SK-N-DZ (cell line): ENCODE measurements around the genes HSD3B1 and FAM72B.

DNA sequence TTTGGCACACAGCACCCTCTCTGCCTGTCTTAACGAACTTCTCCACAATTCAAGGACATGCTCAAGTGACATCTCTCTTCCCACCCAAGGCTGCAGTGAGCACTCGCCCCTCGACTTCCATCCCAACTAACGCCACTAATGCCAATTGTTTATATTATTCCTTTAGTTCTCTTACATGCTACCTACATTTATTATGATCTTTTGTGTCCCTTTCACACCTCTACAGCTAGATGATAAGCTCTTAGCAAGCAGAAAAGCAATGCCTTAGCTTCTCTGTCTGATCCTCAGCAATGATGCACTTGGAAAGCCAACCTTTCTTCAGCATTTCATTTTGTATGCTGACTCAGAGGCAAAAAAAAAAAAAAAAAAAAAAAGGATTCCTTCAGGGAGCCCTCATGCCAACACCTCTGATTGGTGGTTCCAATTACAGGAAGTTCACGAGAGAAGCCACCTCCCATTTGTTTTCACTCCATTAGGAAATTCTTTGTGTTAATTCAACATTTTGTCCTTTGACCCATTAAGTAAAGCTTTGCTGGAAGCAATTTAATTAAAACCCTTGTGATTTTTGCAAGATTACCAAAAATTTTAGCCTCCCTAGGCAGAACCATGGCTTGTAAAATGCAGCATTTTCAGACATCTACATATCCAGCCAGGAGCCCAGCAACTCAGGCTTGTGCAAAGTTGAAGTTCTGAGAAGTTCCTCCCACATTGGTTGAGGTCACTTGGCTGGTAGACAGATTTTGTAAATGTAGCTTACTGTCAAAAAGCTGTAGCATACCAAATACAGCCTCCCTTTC is 27.0 kb upstream of the VTCN1 start:
RAMPAGE:
- cytosol, long total RNA: no peak
- nucleus, long total RNA: no peak

RAMPAGE:
- cytosol, long total RNA: no peak
- nucleus, long total RNA: no peak
These were observed 3.5 kb upstream of the MAN1A2 start for GRCh38 chr1:117363377-117364429.

RAMPAGE:
- cytosol, long total RNA: no peak
- nucleus, long total RNA: no peak
These were observed 6.0 kb upstream of the TENT5C start for GRCh38 chr1:117599876-117600316.

DNA sequence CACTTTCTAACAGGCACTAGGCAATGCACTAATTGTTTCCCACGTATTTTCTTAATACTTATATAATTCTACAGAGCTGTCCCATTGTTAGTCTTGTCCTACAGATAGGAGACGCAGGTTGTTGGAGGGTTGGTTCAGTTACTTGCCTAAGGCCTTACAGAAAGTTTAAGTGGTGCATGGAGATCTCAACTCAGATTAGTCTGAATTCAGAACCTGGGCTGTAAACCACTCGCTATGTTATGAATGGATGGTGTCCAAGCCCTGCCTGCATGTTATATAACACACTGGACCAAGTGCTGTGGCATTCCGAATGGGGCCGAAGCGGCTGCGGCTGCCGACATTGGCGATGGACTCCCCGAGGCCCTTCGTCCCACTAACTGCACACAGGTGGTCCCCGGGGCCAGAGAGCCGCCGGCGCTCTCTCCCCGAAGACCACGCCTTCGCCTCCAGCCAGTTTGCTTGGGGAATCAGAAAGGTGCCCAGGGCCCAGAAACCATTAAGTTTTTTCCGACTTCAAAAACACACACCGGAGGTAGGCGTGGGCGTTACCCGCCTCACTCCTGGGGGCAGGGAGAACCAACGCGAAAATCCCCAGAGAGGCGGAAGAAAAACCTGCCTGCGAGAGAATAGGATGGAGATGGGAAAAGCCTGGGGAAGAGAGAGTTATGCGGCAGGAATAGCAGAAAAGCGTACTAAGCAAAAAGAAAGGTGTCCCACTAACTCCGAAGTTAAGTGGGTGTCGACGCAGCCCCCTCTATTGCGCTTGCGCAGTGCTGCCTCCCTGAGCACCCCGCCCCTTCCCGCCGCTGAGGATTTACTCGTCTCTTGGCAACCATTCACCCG is 597 bp upstream of the TENT5C start:
RAMPAGE:
- cytosol, long total RNA: no peak
- nucleus, long total RNA: no peak

DNA sequence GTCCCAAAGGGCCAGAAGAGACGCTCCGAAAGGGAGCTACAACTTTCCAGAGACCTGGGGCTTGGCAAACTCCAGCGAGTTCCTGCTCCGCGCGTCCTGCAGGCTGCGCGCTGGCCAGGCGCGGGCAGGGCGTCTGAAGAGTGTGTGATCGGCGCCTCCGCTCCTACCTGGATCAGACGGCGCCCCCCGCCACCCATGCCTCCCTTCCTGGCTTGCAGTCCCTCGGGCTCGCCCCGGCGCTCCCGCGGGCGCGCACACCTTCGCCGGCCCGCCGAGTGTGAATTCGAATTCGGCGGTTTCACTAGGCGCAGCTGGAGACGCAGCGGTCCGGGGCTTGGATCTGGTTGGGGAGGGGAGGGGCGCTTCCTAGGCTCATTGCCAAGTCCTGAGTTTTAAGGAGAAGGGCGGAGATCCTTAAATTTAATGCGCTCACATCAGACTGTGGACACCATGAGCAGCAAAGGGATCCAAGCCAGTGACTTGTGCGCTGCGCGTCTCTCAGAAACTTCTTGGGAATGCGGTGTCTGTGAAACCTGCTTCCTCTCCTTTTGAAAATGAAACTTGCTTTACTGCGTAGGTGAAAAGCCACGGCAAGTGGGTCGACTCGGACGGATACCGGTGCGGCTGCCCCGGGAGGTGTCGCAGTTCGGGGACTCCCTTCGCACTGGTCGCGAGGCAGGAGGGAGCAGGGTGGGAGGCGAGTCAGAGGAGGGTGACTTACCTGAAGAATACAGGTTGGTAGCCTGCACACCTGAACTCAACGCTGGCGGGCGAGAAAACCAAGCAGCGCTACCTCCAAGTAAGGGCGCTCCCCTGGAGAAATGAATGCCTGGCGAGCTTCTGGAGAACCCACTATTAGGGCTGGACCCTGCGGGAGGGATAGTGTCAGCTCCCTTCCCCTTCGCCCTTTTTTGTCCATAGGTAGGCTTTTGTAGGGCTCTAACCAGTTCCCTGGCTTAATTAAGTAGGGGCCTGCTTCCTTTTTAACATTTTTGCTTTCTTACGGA is 831 bp downstream of the TENT5C start:
RAMPAGE:
- cytosol, long total RNA: no peak
- nucleus, long total RNA: no peak

RAMPAGE:
- cytosol, long total RNA: no peak
- nucleus, long total RNA: no peak
These were observed 24.8 kb downstream of the TENT5C start for GRCh38 chr1:117630670-117631108.

GRCh38 chr1:117658760-117659342 is 53.0 kb downstream of the TENT5C start:
RAMPAGE:
- cytosol, long total RNA: no peak
- nucleus, long total RNA: no peak

RAMPAGE:
- cytosol, long total RNA: no peak
- nucleus, long total RNA: no peak
These were observed 90.2 kb downstream of the TENT5C start for GRCh38 chr1:117695830-117696740.

DNA sequence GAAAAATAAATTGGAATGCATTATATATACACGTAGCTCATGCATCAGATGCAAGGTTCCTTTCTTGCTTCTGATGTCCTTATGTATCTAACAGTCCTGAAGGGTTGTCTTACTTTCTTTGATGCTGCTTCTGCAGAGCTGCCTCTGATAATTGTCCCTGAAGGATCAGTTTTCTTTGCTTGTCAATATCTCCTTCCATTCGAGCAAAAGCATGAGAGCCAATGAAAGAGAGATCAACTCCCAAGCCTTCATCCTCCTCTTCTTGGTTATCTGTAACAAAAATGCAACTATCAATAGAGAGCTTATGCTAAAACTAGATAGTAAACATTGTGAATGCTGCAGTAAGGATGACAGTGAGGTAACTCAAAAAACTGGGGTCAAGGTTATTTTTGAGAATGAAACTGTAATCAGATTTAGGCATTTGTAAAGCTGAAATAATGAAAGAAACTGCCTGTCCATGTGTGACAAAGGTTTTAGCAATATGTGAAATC is 32.7 kb downstream of the GDAP2 start:
RAMPAGE:
- cytosol, long total RNA: no peak
- nucleus, long total RNA: no peak

DNA sequence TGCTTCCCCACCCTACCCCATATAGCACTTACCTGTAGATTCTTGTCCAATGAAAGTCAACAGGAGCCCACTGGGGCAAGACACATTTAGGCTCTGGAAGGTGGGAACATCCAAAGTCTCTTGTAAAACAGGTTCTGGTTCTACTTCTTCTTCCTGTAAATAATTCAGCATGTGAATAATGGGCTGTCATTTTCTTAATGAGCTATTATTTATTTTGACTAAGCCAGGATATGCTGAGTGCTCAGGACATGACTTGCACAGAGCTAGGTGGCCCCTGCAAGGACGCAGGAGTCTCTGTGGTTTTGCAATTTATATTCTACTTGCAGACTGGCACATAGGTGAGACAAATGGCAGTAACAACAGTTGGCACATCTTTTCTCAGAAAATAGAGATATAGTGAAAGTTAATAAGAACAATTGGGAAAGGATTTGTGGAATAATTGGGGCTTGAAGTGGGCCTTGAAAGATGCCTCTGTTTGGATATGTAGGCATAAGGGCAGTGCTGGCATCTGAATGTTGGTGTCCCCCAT is 98.8 kb downstream of the WDR3 start:
RAMPAGE:
- cytosol, long total RNA: no peak
- nucleus, long total RNA: no peak

GRCh38 chr1:119507014-119507468 is at the start of gene HSD3B1:
HSD3B1 (plus strand) TSS chr1:119507210.
RAMPAGE:
- cytosol, long total RNA: no peak
- nucleus, long total RNA: no peak

RAMPAGE:
- cytosol, long total RNA: no peak
- nucleus, long total RNA: no peak
These were observed 620 bp downstream of the HMGCS2 start for GRCh38 chr1:119767953-119768617.

DNA sequence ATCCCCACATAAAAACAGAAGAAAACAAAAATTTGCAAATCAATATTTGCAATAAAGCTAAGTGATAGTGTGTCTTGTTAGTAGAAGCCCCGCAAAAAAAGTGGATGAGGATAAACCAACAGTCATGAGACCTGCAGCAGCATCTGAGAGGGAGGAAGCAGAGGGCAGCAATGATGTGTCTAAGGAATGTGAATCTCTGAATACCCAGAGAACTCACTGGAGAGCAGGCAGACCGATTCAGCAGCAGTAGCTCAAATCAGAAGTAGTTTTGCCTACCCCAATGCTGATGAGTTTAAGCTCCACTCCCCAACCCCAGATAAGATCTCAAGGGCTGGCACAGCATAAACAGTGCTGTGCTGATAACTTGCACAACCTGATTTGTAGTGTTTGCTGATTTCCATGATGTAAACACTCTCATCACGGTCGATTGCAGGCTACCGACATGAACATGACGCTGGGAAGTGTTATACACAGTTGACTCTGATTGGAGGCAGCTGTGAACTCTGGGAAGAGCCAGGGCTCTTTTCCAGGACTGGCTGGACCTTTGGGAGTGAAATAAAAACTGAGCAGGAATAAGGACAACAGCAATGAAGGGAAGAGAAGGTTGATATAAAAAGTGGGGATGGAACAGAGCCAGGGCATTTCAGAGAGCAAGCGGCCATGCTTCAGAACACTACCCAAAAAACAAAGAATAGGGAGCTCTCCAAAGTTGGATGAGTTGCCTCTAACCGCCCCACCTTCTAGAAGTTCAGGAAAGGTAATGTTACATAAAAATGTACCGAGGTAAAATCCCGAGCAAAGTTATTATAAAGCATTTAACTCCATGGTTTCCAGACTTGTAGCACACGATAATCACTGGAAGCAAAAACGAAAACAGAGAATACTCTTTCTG is 11.3 kb upstream of the HMGCS2 start:
RAMPAGE:
- cytosol, long total RNA: no peak
- nucleus, long total RNA: no peak

RAMPAGE:
- cytosol, long total RNA: no peak
- nucleus, long total RNA: no peak
These were observed 5.1 kb upstream of the REG4 start for GRCh38 chr1:119816295-119816801.

DNA sequence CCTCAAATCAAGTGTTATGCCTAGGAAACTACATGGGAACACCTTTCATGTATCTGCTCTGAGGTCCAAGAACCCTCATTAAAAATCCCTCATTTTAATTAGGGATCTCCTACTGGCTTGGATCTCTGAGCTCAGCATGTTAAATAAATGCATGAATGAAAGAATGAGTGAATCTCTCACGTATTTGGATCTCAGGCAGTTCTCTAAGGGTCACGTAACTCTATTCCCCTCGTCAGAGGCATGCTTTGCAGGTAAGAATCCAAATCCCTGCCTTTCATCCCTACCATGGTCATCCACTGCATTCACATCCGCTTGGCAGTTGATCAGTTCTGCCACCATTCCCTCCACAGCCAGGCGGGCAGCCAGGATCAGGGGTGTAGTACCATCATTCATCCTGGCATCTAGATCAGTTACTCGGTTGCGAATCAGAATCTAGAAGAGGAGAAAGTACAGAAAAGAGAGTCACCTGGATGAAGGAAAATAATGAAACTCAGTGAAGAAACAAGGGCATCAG is 21.9 kb upstream of the ADAM30 start:
RAMPAGE:
- cytosol, long total RNA: no peak
- nucleus, long total RNA: no peak

RAMPAGE:
- cytosol, long total RNA: no peak
- nucleus, long total RNA: no peak
These were observed 23.9 kb upstream of the ADAM30 start for GRCh38 chr1:119920187-119920659.

GRCh38 chr1:119987023-119987292 is 82.5 kb downstream of the NOTCH2 start:
RAMPAGE:
- cytosol, long total RNA: no peak
- nucleus, long total RNA: no peak

DNA sequence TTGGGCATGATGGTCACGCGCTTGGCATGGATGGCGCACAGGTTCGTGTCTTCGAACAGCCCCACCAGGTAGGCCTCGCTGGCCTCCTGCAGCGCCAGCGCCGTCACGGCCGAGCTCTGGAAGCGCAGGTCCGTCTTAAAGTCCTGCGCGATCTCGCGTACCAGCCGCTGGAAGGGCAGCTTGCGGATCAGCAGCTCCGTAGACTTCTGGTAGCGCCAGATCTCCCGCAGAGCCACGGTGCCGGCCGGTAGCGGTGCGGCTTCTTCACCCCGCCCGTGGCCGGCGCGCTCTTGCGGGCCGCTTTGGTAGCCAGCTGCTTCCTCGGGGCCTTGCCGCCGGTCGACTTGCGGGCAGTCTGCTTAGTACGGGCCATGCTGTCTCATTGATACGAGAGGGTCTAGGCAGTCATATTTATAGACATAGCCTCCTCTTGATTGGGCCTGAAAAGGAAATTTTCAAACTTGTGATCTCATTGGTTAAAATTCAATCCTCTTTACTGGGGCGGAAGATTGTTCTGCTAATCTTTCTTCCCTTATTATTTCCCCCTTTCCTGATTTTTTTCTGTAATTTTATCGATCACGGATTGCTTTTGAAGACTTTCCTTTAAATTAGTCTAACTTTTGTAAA is 65.8 kb downstream of the FAM72B start:
RAMPAGE:
- cytosol, long total RNA: no peak
- nucleus, long total RNA: no peak

GRCh38 chr1:121183708-121184458 is at the start of gene FAM72B:
FAM72B (minus strand) TSS chr1:121184340.
RAMPAGE:
- cytosol, long total RNA: start-site peak on the minus strand at chr1:121184298-121184314, 75 and 55 reads in 2 replicates
- nucleus, long total RNA: no peak

GRCh38 chr1:143748928-143749226 is 156.9 kb downstream of the H3-7 start:
RAMPAGE:
- cytosol, long total RNA: no peak
- nucleus, long total RNA: no peak